Hair follicular keratinocyte (primary cell): ENCODE measurements around the gene C8A.

GRCh38 chr1:54391370-54392145 is 156.5 kb upstream of the ACOT11 start:
- RAMPAGE, long total RNA = no peak

DNA sequence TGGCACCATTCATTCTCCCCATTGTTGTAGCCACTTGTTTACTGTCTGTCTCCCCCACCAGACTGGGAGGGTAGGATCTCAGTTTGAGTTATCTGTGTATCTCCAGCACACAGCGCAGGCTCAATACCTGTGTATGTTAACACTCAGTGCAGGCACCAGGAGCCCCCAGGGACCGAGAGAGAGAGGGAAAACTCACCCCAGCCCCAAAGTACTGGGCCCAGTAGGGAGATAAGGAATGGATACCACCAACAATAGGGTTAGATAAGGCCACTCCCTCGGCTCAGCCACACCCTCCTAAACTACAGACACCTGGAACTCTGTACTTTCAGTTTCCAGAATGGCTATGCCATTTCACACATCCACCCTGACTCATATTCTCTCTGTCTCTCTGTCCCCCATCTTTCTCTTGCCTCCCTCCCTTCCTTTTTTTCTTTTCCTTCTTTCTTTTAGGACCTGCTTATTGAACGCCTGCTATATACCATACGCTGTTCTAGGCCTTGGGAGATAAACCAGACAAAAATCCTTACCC is 138.6 kb upstream of the ACOT11 start:
- RAMPAGE, long total RNA = no peak

GRCh38 chr1:54581538-54582146 is 33.6 kb downstream of the ACOT11 start:
- RAMPAGE, long total RNA = no peak

DNA sequence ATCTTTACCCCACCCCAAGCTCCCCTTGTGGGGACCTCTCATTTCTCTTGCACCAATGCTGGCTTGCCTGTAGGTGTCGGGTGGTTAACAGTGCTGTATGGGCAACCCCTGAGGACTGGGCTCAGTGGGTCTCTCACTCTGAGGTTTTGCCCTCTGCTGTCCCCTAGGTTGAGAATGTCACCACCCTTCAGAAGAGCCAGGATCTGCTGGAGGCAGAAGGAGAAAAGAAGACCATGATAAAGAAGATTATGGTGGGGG is 27.0 kb downstream of the MROH7 start:
- RAMPAGE, long total RNA = no peak

GRCh38 chr1:54835831-54836367 is 30.0 kb downstream of the LEXM start:
- RAMPAGE, long total RNA = no peak

GRCh38 chr1:54869040-54869379 is 18.0 kb downstream of the DHCR24 start:
- RAMPAGE, long total RNA = no peak

DNA sequence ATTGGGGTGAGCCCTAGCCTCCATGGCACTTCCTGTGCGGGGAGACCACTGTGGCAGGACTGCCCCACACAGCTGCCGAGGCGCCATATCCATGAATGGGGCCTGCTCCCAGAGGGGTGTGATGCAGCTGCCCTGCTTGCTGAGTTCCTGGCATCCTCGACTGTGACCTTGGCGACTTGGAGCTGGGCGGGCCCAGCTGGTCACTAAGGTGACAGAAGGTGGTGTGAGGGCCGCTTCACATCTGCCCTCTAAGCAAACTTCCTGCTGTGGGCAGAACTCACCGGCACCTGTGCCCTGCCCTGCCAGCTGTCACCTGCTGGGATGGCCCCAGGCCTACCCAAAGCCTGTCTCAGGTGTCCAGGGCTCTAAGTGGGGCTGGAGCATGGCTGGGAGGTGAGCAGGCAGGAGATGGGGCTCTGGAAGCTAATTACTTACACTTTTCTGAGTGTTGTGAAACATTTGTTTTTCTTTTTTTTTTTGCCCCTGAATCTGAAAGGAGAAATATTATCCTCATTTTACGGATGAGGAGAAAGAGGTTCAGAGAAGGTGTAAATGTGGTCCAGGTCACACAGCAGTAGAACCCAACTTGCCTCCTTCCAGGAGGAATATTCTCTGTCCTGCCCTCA is 9.1 kb upstream of the BSND start:
- RAMPAGE, long total RNA = no peak

GRCh38 chr1:55179633-55180123 is 35.5 kb downstream of the USP24 start:
- RAMPAGE, long total RNA = no peak

DNA sequence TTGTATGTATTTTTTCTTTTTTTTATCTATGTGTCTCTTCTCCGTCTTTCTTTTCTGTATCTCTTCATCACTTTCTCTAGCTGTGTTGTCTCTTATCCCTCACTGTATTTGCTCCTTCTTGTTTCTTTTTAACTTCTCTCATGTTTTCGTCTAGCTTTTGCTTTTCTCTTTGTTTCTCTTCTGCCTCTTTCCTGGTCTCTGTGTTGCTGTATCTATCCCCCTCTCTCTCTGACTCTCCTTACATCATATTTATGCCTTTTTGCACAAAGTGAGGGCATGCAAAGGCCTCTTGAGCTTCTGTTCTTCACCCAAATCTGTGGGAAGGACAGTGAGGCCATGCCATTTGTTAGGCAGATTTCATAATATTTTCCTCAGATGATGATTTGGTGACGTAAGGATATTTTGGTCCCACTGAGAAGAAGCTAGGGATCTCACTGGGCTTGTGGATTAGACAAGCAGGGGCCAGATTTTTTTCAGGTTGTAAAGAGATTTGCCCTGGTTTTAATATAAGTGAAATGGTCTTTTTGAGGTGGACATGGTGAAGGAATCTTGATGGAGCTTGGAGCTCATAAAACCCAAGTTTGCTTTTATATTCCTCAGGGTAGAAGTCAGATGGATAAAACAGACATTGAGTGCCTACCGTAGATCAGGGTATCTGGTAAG is 249.4 kb upstream of the USP24 start:
- RAMPAGE, long total RNA = no peak

DNA sequence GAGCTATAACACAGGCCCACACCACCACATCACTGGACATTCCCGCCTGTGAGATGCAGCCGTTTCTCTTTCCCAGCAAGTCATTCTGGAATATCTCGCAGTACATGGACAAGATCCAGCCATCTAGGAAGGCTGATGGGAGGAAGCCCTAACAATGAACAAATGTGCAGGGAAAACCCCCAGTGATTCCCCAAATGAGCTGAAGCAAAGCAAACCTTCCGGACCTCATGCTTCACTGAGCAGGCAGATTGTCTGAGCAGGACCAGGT is 445.5 kb downstream of the PLPP3 start:
- RAMPAGE, long total RNA = no peak

- RAMPAGE, long total RNA = no peak
Measured at GRCh38 chr1:56451362-56452036, 127.9 kb downstream of the PLPP3 start.

DNA sequence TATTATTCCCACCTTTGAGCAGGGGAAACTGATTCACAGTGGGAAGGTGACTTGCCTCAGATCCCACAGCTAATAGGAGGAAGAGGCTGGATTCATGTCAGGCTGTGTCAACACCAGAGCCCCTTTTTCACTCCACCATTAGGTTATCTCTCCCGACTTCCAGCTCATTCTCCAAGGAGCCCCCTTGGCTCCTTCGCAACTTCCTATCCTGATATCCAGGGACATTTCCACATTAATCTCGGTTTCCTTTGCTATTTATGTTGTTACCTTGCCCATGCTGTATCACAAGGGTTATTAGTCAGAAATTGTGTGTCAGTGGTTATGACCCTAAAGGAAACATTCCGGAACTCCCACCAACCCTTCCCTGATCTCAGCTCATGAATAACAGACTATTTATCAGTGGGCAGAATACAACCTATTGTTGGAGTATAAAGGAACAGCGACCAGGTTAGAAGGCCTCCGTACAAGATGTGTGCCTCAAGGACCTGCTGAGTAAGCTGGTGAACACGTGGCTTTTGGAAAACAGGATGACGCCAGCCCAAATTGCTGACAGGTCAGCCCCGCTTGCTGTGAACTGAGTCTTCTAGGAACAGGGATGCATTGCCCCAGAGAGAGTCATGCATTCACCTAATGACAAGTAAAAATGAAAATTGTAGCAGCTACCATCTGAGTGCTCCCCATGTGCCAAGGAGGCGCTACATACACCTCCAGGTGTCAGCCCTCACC is 121.5 kb downstream of the PLPP3 start:
- RAMPAGE, long total RNA = no peak

- RAMPAGE, long total RNA = no peak
Measured at GRCh38 chr1:56483101-56483587, 96.2 kb downstream of the PLPP3 start.

GRCh38 chr1:56506888-56507298 is 72.5 kb downstream of the PLPP3 start:
- RAMPAGE, long total RNA = no peak

DNA sequence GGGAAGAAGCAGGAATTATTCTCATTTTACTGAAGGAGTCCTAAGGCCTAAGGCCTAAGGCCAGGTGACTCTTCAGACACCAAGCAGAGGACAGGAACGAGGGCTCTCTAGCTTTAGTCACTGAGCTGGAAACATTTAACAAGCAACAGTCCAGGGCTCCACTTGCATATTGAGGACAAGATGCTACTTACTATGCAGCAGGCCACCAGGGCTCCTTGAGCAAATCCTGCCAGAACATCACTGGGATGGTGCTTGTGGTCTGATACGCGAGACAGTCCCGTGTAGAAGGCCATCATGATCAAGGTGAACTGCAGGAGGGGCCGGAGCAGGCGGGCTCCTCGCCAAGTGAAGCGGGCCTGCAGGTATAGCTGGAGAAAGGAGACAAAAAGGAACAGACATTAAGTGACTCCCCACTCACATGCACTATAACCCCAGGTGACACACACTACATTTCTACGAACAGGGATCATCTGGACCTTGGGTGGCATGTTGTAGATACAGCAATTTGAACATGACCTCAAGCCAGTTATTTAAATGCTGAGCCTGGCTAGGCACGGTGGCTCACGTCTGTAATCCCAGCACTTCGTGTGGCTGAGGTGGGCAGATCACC is 67.5 kb downstream of the PLPP3 start:
- RAMPAGE, long total RNA = no peak

DNA sequence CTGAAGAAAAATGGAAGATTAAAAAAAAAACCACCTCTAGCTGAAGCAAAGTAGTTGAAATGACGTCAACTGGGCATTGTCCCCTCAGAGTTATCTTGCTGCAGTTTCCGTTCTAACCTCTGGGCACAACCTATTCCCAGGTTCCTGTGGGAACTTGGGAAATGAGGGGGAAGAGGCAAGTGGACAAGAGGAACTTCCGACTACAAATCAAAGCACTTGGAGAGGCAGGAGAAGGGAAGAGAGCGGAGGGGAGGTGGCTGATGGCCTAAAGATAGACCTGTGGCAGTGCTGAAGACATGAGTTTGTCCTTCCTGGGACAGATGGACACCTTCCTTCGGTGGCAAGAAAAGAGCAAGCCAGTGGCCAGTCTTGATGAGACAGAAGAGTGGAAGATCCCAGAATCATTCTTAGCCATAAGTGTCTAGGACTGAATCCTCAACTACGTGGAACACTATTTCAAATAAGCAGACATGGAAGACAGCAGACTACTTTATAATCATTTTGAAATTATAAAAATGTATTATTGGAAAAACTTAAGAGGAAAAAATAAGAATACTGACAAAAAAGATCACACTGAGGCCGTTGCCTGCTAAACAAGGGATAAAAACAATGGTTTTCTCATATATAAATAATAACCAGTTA is 66.1 kb downstream of the PLPP3 start:
- RAMPAGE, long total RNA = no peak

DNA sequence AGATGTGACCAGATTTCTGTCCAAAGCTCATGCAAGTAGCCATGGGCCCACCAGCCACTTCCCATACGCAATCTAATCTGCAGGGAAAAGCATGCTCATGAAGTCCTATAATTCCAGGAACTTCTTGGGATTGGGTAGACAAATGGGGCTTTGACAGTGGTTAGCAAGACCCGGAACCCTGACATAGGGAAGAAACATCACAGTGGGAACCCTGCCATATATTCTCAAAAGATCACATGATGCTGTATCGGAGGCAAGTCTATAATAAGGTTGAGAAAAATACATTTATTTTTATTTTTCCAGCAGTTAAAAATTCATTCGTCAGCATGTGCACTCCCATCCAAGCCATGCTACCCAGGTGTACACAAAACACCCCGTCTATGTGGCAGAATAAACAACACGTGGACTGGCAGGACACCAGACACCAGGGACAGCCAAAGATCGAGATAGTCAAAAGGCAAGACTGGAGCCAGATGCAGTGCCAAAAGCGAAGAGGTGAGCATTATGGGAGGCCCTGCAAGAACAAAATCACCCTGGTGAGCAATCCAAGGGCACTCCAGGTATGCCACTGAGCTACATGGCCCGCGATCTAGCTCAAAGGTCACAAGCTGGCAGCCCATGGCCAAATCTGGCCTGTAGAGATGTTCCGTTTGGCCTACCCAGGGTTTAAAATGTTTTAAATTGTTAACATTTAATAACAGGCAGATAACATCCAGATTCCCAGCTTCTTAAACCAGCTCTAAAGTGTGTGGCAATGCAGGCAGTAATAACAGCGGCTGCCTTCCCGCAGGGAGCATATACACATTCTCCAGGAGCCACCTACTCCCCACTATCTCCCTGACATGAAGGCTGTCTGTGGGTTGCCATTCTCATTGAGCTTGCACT is 33.7 kb downstream of the PLPP3 start:
- RAMPAGE, long total RNA = no peak

- RAMPAGE, long total RNA = no peak
Measured at GRCh38 chr1:56566283-56566682, 13.1 kb downstream of the PLPP3 start.

- RAMPAGE, long total RNA = no peak
Measured at GRCh38 chr1:56854356-56855121, at the start of gene C8A. C8A (plus strand) TSS chr1:56854797.

DNA sequence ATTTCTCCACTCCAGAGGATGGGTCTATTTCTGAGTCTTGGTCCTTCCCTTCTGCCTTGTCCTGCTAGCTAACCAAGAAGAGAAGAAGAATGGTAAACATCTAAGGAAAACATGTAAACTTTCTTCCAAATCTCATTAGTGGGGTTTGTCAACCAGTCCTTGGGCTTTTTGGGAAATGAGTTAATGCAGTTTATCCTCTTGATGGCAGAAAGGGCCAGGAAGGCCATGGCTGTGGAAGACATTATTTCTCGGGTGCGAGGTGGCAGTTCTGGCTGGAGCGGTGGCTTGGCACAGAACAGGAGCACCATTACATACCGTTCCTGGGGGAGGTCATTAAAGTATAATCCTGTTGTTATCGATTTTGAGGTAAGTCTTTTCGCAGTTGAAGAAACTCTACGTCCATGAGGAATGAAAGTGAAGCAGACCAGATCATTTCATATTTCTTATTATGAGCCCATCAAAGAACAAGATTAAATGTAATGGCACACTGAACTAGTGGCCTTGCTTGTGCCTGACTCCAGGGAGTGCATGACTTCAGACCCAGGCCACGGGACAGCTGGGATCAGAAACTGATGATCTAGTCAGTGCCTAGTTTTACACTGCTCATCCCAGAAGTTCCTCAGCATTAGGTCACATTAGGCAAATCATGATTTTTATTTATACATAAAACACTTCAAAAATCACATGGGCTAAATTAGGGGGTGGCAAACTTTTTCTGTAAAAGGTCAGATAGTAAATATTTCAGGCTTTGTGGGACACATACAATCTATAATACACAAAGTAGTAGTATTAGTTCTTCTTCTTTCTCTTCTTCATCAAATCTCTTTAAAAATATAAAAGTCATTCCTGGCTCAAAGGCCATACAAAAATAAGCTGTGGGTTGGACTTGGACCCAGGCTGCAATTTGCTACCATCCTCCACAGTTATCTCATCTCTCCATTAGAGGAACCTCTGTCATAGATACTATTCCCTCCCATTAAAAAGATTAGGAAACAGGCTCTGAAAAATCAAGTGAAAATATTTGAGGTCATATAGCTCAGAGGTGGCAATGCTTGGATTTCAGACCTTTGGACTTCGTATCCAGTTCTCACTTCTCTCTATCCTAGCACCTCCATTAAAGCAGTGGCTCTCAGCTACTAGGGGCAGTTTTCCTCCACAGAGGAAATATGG is 53.5 kb downstream of the C8A start:
- RAMPAGE, long total RNA = no peak